Metastatic Liver Carcinoma in the Adrenal Gland (tissue), 2 donors: ENCODE data around the genes DYNC2LI1 and ABCG5.

GRCh38 chr2:43084534-43085130 is 141.8 kb downstream of the ZFP36L2 start:
- PRO-cap, 2 experiments = no peak in any of the 2 experiments

GRCh38 chr2:43127645-43128081 is 98.7 kb downstream of the ZFP36L2 start:
- PRO-cap, 2 experiments = peak in 1 of 2 experiments; most common plus-strand start chr2:43127745 (in 1)

GRCh38 chr2:43137570-43137731 is 89.0 kb downstream of the ZFP36L2 start:
- PRO-cap, 2 experiments = no peak in any of the 2 experiments

GRCh38 chr2:43139816-43140825 is 86.3 kb downstream of the ZFP36L2 start:
- PRO-cap, 2 experiments = peak in 1 of 2 experiments; most common minus-strand start chr2:43140002 (in 1)

- PRO-cap, 2 experiments = no peak in any of the 2 experiments
Observed at GRCh38 chr2:43239737-43240696, 13.6 kb upstream of the ZFP36L2 start.

GRCh38 chr2:43251215-43251716 is 24.9 kb upstream of the ZFP36L2 start:
- PRO-cap, 2 experiments = no peak in any of the 2 experiments

DNA sequence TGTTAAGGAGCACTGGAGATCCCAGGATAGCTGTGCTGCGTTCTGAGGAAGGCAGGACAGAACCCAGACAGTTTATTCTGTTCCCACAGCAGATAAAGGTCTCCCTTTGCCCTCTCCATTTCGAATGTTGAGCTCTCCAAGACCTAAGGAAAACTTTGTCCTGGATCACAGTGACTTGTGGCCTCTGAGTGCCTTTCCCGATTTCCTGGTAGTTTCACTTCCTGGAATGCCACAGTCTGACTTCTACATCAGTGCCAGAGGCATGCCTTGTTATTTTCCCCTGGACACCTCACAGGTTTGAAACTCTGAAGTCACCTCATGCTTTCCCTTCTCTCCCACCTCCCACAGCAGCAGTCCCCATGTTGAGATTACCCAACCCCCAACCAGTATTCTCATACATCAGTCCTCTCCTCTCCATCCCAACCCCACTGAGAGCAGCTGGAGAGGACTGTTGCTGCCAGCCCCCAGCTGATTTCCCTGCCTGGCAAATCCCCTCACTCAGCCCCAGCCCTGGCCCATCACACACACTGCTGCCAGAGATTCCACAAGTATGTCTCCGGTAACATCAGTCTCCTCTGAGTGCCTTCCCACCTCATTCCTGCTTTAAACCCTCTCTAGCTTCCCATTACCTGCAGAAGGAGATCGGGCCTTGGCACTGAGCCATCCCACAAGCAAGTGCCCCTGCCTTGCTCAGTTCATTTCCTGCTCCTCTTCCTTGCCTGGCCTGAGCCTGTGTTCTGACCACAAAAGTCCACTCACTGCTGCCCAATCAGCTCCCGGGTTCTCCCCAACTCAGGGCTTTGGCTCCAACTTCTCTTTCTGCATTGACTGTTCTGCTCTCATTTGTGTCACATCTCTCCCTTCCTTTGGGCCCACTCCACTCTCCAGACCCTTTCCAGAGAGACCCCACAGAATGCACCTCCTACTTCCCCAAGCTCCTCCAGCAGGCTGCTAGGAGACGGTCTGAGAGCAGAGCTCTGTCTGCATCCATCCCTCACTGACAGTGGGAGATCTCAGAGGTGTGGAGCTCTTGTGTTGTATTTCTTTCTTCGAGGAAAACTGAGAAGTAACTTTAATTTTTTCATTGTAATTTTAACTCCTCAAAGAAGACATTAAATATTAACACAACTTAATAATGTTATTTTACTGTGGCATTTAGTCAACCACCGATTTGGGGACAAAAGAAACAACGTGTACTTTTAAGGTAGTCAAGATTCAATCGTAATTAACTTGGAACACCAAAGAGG is 50.6 kb upstream of the ZFP36L2 start:
- PRO-cap, 2 experiments = peak in 1 of 2 experiments; most common plus-strand start position 234 of the sequence (in 1); most common minus-strand start position 207 of the sequence (in 1)

- PRO-cap, 2 experiments = no peak in any of the 2 experiments
Observed at GRCh38 chr2:43305237-43306328, 79.2 kb upstream of the ZFP36L2 start.

GRCh38 chr2:43331341-43331927 is 105.0 kb upstream of the ZFP36L2 start:
- PRO-cap, 2 experiments = no peak in any of the 2 experiments

- PRO-cap, 2 experiments = no peak in any of the 2 experiments
Observed at GRCh38 chr2:43370550-43371122, 144.2 kb upstream of the ZFP36L2 start.

DNA sequence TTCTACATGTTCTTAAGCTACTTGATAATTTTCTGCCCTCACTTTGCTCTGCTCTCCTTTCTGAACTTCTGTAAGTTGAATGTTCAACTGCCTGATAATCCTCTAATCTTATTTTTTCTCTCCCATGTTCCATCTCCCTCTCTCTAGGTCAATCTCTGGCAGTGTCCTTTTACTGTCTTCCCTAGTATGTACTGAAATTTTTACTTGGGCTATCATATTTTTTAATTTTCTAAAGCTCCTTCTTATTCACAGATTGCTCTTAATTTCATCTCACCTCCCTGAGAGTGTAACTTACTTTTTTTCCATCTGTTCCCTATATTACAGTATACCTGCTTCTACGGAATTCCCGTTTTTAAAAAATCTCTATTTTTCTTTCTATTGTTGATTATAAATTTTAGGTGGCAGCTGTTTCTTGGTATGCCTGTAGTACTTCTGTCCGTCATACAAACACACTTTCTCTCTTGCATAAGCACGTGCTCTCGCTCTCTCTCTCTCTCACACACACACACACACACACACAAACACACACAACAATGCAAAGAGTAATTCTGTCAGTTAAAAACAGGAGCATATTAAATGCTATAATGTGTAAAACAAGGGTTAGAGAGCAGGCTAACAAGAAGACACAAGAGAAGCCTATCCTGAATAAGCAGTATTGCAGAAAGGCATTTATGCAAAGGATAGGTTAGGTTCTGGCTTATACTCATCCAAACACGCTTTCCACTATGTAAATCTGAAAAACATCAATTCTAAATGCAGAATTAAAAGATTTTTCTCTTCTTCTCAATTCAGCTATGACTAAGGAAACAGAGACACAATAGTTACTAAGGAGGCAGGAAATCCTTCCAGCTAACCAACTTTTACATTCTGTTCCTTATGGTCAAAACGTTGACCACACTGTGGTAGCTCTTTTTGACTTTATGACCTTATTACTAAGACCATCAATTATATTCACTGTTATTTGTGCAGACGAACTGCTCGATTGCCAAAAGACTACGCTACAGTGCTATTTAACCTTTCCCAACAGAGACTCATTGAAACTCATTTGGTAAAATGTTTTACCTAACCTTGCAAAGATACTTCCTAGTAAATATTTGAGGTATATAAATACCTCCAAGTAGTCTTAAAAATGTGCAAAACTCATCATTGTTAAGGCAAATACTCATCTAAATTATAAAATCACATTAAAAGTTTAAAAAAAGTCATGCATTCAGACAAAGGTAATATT is 140.4 kb downstream of the THADA start:
- PRO-cap, 2 experiments = no peak in any of the 2 experiments

GRCh38 chr2:43707175-43707800 is 31.1 kb upstream of the C1GALT1C1L start:
- PRO-cap, 2 experiments = no peak in any of the 2 experiments

- PRO-cap, 2 experiments = peak in 1 of 2 experiments; most common plus-strand start chr2:43774080 (in 1)
Observed at GRCh38 chr2:43773667-43774659, at the start of gene DYNC2LI1. DYNC2LI1 (plus strand) TSS chr2:43774039.

GRCh38 chr2:43819407-43820000 is 19.1 kb downstream of the ABCG5 start:
- PRO-cap, 2 experiments = peak in 1 of 2 experiments; most common minus-strand start chr2:43819560 (in 1)

GRCh38 chr2:43837857-43839050 is at the start of gene ABCG5:
ABCG5 (minus strand) TSS chr2:43838839.
- PRO-cap, 2 experiments = peak in 2 of 2 experiments; most common plus-strand start chr2:43838359 (in 2); most common minus-strand start chr2:43838110 (in 2)

- PRO-cap, 2 experiments = peak in 2 of 2 experiments; most common plus-strand start chr2:43842666 (in 2); most common minus-strand start chr2:43842599 (in 2)
Observed at GRCh38 chr2:43842252-43842775, 3.5 kb downstream of the ABCG8 start.

- PRO-cap, 2 experiments = no peak in any of the 2 experiments
Observed at GRCh38 chr2:43957305-43958225, 38.2 kb downstream of the LRPPRC start.

- PRO-cap, 2 experiments = peak in 1 of 2 experiments; most common plus-strand start chr2:43993627 (in 1)
Observed at GRCh38 chr2:43993362-43994198, 2.2 kb downstream of the LRPPRC start.

- PRO-cap, 2 experiments = no peak in any of the 2 experiments
Observed at GRCh38 chr2:44044131-44044743, 48.4 kb upstream of the LRPPRC start.

- PRO-cap, 2 experiments = peak in 2 of 2 experiments; most common plus-strand start chr2:44062081 (in 1); most common minus-strand start chr2:44061981 (in 1)
Observed at GRCh38 chr2:44061910-44062306, 66.1 kb upstream of the LRPPRC start.